Vein endothelial cell (primary cell): ENCODE data around the genes MRPS26 and SIGLEC1.

DNA sequence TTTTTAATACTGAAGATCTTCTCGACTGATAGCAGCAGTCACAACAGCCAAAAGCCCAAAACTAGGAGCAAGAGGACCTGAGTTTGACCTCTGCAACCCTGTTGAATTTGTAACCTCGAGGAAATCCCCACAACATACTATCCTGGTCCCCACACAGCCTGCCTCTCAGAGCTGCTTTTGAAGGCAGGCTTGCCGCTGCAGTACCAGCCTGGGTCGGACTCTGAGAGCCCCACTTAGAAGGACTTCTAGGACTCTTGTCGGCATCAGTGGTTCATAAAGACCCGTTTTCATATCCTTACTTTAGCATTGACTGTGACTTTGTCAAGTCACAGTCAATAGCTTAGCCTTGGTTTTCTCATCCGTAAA, 49.3 kb downstream of the EBF4 start:
- CAGE, long polyA plus RNA = no peak

DNA sequence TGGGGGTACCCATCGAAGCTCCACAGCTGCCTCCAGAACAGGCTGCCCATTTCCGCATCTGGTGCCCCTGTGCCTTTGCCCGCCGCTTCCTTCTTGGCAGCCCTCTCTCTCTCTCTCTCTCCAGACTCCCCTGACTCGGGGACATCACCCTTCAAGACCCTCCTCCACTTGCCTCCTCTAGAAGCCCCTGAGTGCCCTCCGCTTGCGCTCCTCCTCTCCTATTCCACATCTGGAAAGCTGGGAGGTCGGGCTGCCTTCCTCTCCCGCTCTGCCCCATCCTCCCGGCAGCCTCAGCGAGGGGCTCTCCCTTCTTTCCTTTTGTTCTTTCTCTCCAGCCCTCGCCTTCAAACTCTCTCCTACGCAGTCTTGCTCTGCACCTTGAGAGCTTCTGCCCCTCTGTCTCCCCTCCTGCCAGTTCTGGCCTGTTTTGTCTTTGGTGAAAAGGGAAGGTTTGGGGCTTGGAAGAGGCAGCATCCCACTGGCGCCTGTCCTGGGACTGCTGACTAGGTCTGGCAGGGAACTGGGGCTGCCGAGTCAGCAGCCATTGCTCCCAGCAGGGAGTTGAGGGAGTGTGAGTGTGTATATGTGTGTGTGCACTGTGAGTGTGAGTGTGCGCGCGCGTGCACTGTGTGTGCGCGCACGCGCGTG, 799 bp downstream of the CPXM1 start:
- CAGE, long polyA plus RNA = no peak

DNA sequence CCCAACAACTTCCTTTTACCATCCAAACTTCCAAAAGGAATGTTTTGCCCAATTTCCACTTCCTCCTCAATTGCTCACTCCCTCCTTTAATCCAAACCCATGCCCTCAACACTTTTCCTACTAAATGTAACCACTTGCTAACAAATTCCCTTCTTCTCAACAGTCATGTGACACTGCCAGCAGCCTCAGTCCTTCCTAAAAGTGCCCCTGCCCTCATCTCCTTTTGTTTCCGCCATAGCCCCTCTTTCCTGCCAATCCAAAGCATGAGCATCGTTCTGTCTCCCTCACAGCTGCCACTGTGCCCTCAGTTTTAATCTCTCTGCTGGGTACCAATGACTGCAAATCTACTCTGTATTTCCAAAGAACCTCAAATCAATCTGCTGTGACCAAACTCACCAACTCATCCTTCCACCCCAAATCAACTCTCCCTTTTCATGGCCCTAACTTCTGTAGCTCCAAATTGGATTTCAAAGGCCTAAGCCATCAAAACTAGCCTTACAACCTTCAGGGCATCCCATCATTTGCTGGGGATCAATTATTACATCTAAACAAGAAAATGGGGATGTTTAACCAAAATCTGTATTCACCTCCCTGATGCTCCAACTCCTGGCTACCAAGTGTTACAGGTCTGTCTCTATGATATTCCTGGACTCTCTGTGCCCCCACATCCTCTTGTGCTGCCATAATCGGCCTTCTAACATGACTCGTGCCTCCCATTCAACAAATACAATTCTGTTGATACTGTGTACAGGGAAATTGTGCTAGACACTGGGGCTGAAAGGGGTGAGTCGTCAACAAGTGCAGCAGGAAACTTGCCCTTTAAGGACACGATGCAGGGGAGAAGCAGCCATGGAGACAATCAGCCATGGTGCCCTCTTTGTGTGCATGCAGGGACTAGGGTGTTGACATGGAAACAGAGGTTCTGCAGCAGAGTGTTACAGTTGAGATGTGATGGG, 3.5 kb downstream of the PCED1A start:
- CAGE, long polyA plus RNA = no peak

DNA sequence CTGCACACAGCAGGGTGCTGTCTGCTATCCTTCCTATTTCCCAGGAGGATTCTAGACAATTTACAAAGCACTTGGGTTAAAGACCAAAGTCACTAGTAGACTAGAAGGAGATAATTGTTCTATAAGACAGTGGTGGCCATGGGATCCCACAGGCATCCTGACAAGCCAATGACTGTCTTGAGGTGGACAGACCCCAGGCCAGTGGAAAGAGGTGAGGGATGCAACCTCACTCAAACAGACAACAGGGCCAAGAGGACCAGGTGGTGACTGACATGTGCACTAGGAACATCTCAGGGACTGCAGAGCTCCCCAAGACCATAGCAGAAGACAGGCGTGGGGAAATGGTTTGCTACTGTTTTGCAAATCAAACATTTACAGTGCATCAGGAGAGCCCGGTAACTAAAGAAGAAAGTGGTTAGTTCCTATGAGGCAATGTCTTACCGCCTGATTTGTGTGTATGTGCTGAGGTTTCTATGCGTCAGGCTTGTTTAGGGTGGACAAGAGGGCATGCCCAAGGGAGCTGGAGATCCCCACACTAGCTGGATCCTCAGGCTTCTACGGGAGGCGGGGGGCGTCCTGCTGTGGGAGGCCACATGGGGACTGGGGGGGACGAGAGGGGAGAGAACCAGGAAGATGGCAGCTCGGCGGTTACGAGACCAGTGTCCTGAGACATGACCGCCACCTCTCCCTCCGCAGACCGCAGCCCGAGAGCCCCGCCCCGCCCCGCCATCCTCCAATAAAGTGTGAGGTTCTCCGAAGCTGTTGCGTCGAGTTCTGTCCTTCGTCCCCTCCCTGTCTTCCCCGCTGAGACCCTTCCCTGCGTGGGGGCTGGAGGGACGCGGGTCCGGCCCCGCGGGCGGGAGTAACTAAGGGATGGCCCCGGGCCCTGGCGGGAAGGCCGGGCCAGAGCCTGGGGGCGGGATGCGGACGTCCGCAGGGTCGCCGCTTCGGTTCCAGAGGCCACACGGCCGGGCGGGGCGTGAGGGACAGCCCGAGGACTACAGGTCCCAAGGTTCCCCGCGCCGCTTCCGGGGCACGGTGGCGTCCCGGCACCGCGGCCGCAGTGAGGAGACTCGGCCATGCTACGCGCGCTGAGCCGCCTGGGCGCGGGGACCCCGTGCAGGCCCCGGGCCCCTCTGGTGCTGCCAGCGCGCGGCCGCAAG, at the start of gene MRPS26:
Gene MRPS26, plus strand, starts transcription at position 1,063 of the 1,163 bp plus-strand sequence.
- CAGE, long polyA plus RNA = no peak

GRCh38 chr20:3047407-3048270, 1.8 kb downstream of the MRPS26 start:
- CAGE, long polyA plus RNA = no peak

DNA sequence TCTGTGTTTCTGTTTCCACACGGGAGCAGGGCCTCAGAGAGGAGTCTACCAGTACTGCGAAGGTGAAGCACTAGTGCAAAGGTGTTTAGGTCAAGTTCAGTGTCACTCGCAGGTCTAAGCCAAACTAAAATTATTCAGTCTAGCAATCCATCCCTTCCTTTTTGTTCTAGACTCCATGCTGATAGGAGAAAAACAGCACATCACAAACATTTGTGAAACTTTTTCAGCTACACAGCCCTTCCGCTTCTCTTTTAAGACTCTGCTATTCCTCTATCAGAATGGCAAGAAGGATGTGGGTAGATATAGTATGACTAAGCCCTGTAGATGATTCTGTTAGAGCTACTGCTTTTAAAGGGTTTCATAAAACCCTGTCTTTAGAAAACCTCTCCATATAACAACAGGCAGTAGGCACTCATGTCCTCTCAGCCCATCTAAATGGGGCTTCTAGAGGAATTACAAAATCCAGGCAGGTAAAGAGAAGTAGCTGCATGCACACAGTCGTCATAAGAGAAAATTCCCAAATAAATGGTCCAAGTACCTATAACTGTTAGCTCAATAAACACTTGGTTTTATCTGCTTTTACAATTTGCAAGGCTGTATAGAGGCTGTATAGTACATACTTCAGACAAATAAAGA, 2.3 kb downstream of the FASTKD5 start:
- CAGE, long polyA plus RNA = no peak

- CAGE, long polyA plus RNA = no peak
These were observed 6.6 kb downstream of the LZTS3 start for GRCh38 chr20:3166734-3167157.

GRCh38 chr20:3539743-3540526, 69.1 kb downstream of the ATRN start:
- CAGE, long polyA plus RNA = no peak

DNA sequence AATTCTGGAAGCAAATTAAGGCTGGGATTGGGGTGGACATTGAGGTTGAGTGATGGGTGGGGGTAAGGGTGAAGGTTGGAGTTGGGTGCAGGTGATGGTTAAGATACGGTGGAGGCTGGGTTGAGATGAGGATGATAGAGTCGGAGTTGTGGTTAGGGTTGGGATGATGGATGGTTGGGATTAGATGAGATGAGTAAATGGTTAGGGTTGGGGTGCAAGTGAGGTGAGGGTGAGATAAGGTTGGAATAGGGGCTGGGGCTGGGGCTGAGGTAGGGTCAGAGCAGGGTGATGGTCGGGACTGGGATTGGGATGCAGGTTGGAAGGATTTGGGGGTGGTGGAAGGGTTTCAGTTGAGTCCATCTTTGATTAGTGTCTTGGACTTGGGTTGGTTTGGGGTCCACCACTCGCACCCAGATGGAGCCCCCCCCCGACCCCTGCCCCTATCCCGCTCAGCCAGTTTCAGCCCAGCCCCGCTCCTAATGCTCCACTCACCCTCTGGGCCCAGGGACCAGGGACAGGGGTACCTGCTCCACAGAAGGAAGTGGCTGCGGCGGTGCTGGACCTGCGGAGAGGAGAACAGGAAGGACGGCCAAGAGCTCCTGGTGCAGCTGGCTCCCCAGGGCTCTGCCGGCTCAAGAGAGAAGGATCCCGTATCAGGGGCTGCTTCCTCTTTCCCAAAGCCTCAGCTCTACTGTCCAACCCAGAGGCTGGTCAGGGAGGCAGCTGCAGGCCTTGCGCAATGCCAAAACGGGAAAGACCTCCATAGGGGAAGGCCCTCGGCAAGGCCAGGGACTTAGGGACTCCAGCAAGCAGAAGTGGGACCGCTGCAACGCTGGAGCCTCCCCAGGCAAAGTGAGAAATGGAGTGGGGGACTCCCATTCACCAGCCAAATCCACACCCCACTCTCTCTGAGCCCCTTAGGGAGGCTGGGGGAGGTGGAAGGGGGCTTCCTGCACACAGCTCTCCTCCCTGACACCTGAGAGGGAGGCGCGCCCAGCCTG, at the start of gene SIGLEC1:
Gene SIGLEC1, minus strand, starts transcription at position 655 of the 1,001 bp plus-strand sequence.
- CAGE, long polyA plus RNA = no peak

- CAGE, long polyA plus RNA = no peak
These were observed 5.2 kb upstream of the HSPA12B start for GRCh38 chr20:3727157-3727718.

DNA sequence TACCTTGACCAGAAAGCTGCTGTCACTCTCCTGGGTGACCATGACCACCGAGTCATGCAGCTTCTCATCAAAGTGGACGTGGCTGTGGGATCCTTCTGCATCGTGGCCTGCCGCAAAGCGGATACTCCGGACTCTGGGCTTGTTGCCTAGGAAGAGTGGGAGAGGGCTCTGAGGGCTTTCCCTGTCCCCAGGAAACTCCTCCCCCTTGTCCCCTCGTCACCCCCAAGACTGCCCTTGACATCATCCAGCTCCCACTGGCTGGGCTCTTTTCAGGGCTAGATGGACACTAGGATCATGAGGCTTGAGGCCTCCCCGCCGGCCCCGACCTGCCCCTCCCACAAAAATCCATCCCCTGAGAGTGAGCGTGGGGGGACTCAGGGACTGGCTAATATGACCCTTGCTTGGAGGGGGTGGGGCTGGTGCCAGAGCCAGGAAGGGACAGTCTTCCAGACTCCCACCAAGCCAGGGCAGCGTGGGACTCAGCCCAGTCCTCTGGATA, 9.0 kb downstream of the ADISSP start:
- CAGE, long polyA plus RNA = no peak

GRCh38 chr20:3777435-3778662, 3.4 kb downstream of the SPEF1 start:
- CAGE, long polyA plus RNA = no peak

DNA sequence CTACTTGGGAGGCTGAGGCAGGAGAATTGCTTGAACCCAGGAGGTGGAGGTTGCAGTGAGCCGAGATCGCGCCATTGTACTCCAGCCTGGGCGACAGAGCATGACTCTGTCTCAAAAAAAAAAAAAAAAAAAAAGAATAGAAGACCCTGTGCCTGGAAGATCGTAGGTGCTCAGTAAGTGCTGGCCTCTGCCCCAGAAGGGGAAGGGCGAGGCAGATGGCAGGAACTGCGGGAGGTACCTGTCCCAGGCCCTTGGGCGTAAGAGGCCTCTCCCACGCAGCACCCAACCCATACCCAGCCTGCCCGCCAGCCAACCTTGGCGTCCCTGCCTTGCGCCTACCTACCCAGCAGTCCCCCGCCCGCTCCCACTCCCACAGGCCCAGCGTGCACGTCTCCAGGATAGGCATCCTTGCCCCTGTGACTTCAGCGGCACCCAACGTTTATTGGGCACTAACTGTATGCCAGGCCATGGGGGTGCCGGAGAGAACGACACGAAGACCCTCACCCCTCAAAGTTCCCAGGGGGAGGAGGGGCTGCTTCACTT, 558 bp upstream of the MAVS start:
- CAGE, long polyA plus RNA = no peak

DNA sequence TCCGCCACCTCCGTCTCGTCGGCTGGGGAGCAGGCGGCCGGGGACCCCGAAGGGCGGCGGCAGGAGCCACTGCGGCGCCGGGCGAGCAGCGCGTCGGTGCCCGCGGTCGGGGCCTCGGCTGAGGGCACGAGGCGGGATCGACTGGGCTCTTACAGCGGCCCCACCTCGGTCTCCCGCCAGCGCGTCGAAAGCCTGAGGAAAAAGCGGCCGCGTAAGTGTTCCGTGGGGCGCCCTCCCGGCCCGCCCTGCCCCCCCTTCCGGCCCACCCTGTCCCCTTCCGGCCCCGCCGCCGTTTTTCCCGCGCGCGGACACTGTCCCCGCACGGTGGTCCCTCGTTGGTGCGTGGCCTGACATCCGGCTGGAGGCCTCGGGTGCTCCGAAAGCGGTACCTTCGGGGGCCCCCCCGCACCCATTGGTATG, 341 bp downstream of the PANK2 start:
- CAGE, long polyA plus RNA = no peak

DNA sequence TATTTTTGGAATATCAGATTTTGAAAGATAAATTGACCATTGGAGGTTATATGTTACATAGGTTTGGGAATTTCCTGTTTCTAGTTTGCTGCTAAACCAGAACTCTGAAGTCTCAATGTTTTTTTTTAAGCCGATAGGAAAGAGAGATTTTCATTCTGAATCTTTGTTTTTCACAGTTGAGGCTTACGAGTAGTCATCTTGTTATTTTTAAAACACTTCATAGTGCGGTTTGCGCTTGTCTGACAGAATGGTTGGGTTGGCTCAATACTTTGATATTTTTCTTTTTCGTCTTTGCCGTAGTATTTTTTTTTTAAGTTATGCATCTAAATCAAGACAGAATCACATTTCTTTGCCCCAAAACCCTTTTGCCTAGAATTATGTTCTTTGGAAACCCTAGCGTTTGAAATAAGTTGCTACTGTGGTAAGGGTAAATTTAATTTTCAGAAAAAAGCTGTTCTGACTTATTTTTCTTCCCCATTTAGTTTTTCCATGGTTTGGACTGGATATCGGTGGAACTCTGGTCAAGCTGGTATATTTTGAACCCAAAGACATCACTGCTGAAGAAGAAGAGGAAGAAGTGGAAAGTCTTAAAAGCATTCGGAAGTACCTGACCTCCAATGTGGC, 18.4 kb downstream of the PANK2 start:
- CAGE, long polyA plus RNA = no peak

DNA sequence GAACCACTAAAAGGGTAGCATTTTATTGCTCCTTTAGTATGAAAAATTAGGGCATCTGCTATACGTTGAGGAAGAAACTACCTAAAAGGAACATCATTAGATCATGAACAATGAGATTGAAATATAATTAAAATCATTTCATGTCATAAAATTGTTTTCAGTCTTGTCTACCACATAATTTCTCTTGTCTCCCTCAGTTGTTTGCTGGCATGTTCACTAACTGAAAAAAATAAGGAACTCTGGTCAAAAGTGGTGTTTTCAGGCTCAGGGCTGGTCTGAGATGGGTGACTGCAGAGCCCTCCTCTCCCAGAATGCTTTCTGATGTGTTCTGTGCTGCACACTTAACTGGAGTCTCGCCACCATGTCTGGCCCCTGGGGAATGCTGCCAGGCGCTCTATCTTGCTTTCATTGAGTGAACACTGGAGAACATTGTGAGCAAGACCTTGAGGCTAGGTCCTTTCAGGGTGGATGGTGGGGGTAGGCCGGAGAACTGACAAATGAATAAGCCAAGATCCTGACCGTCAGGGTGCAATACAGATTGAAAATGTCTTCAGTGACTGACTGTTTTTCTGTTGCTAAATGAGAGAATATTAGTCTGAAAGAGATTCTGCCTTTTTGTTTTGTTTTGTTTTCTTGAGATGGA, 19.4 kb downstream of the PANK2 start:
- CAGE, long polyA plus RNA = no peak

- CAGE, long polyA plus RNA = no peak
These were observed 34.2 kb downstream of the RNF24 start for GRCh38 chr20:3981195-3981595.

- CAGE, long polyA plus RNA = no peak
These were observed 10.7 kb upstream of the RNF24 start for GRCh38 chr20:4025982-4026449.

- CAGE, long polyA plus RNA = no peak
These were observed 6.3 kb downstream of the SMOX start for GRCh38 chr20:4154875-4155429.

DNA sequence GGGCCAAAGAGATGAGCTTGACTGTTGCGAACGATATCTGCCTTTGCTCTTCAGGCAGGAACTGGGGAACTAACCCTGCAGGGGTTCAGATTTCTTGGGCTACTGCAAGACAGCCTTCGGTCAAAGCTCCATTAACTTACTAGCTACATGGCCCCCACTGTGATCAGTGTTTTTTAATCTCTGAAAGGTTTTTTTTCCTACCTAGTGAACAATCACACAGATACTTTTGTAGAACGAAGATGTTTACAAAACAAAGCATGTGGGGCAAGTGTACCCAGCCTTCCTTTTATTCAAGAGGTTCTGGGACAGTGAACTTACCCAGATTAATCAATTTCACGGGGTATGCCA, 48.3 kb downstream of the ADRA1D start:
- CAGE, long polyA plus RNA = no peak